ENCODE data around the gene CLEC4E.

GRCh38 chr12:7637899-7638523 is 27.7 kb downstream of the APOBEC1 start:
- RRBS: no CpG with 5 or more reads among the region's 8 CpGs

DNA sequence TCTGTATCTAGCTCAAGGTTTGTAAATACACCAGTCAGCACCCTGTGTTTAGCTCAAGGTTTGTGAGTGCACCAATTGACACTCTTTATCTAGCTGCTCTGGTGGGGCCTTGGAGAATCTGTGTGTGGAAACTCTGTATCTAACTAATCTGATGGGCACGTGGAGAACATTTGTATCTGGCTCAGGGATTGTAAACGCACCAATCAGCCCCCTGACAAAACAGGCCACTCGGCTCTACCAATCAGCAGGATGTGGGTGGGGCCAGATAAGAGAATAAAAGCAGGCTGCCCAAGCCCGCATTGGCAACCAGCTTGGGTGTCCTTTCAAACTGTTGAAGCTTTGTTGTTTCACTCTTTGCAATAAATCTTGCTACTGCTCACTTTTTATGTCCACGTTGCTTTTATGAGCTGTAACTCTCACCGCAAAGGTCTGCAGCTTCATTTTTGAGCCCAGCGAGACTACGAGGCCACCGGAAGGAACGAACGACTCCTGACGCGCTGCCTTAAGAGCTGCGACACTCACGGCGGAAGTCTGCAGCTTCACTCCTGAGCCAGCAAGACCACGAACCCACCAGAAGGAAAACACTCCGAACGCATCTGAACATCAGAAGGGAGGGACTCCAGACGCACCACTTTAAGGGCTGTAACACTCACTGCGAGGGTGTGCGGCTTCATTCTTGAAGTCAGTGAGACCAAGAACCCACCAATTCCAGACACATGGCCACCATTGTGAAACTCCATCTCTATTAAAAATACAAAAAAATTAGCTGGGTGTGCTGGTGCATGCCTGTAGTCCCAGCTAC is 9.8 kb downstream of the SLC2A14 start:
- RRBS: no CpG with 5 or more reads among the region's 22 CpGs

DNA sequence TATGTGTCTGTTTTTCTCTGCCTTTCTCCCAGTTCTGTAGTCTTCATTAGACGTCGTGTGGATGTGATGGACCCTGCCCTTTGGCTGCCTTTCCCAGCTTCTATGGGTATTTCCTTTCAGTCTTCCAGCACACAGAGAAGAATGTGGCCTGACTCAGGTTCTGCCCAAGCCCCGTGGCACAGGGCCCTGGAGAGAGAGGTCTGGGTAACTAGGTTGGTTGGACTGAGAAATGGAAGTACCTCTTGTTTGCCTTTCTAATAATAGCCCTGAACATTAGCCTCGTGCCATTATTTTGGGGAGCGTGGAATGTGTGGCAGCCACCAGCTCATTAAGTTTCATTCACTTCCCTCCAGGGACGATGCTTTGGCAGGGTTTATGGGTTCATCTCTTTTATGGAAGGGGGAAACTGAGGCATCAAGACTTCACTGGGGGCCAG is 3.9 kb downstream of the FOXJ2 start:
- RRBS: no CpG with 5 or more reads among the region's 6 CpGs

DNA sequence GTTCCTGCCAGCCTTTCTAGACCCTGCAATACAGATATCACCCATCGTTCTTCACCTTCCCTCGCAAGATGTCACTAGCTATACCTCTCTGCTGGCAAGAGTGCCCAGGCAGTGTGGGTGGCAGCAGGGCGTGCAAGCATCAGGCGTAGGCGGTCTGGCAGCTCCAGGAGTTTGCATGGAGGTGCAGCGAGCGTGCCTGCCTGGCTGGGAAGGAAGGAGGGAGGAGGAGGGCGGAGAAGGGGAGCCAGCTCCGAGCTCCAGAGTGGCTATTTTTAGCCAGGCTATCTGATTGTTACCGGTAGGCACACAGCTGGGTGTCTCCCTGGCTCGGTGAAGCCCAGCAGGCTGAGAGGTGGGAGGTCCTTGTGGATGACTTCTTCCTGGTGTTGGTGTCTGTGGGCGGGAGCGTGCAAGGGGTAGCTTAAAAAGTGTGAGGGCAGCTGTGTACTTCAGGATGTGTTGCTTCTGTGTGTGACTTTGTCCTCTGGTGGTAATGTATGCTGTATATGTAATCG is 6.2 kb downstream of the FOXJ2 start:
- RRBS: no CpG with 5 or more reads among the region's 14 CpGs

- RRBS: no CpG with 5 or more reads among the region's 13 CpGs
Observed at GRCh38 chr12:8282009-8282551, 54.7 kb upstream of the FAM90A1 start.

DNA sequence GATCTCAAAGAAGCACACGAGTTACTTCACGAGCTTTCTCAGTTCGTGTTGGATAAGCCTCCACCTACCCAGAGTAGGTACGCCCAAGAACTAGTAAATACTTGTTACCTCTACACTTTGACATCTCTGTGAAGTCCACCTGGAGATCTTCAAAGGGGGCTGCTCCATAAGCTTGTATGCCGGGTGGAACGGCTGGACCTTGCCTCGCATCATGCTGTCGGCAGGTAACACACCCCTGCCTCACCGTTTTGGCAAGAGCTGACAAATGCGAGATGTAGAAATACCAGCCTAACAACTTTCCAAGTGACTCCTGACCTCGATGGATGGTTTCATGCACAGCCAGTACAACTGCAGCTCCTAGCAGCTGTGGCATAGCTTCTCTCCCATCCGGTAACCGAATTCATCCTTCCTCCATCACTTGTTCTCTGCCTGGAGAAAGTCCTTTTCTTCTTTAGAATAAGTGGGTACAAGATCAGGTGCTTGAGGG is 58.2 kb upstream of the FAM90A1 start:
- RRBS: no CpG with 5 or more reads among the region's 13 CpGs

DNA sequence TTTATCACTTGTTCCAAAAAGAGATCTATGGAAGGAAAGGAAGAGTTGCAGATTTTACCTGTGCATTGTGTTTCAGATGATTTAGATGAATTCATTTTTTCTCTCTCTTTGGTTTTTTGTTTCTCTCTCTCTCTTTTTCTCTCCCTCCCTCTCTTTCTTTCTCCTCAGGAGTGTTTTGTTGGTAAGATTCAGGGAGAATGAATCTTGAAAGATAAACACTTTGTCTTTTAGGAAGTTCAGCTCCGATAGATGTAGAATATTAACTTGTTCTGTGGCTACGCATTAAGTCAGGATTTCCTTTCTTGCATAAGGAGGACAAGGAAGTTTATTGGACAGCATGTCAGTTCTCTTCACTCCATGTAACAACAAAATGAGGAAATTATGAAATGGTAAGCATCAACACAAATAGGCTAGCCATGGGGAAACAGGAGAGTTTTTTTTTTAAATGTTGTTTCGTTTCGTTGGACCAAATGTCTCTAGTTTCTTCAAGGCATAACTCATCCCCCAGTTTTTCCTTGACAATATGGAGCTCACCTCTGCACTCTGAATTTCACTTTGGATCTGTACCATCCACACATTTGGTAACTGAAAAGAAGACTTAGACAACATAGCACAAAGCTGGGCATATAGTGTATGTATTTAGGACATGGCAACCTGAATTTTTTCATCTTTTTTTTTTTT is at the start of gene CLEC4E:
Gene CLEC4E, minus strand, starts transcription at position 203 of the 681 bp plus-strand sequence.
- RRBS: no CpG with 5 or more reads among the region's 4 CpGs

DNA sequence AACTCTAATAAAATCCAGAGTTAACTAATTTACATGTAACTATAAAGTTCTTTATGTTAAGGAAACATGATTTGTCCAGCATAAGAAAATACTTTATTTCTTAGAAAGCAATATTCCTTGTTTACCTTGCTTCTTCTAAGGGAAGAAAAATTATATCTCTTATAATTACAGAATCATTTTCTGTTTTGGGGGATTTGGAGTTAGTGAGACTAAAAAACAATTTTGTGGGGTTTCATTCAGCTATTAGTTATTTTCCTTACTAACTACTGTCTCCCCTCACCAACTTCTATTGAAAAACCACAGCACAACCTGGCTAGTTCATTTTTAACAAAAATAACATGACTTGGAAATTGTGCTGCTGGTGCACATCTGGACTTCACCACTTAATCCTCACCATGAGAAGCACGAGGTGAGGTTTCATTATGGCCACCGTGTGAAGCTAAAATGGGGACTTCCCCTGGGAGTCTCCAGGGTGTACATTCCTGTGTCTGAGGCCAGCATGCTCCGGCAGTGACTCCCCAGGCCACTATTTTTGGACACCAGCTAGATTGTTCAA is 16.6 kb upstream of the AICDA start:
- RRBS: no CpG with 5 or more reads among the region's 3 CpGs

- RRBS: no CpG with 5 or more reads among the region's 10 CpGs
Observed at GRCh38 chr12:8668174-8668831, 5.7 kb upstream of the MFAP5 start.

DNA sequence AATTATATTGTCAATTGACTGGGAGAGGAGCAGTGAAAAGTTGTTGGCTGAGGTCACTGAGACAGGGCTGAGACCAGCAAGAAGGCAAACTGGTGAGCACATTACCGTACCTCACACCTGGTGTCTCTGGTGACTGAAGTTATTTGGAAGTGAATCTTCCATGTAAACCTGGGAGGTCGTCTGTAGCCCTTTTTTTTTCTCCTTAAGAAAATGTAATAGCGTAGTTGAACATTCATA is 1.1 kb upstream of the RIMKLB start:
- RRBS: no CpG with 5 or more reads among the region's 3 CpGs

DNA sequence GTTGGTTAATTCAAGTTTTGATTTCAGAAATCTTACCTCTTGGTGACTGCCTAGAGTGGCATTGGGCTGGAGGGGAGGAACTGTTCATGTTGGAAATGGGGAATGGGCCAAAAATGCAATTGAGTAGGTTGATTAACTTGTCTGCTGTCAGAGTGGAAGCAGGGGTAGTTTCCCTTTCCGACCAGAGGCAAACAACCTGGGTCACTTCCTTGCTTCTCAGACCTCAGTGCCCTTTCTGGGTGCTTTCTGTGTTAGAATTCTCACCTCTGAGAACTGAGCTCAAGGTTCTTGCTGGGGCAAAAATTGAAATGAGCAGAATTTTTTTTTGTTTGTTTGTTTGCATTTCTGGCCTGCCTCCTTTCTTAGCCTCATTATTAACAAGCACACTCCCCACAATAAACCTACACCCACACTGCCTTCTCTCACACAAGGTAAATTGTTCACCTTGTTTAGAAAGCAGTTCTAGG is 2.3 kb upstream of the M6PR start:
- RRBS: no CpG with 5 or more reads among the region's 1 CpG

DNA sequence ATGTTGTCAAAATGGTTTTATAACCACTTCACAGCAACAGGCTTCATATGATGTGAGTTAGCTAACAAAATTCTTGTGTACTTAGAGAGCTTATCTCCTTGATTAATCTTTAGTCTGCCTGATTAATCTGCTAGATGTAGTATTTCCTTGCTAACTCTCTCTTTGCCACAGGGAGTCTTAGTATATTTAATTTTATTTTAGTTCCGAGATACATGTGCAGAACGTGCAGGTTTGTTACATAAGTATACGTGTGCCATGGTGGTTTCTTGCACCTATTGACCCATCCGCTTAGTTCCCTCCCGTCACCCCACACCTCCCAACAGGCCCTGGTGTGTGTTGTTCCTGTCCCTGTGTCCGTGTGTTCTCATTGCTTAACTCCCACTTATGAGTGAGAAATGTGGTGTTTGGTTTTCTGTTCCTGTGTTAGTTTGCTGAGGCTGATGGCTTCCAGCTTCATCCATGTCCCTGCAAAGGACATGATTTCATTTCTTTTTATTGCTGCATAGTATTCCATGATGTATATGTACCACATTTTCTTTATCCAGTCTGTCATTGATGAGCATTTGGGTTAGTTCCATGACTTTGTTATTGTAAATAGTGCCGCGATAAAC is 37.7 kb downstream of the A2M start:
- RRBS: no CpG with 5 or more reads among the region's 8 CpGs

- RRBS: no CpG with 5 or more reads among the region's 6 CpGs
Observed at GRCh38 chr12:9108536-9109582, 6.9 kb downstream of the A2M start.

DNA sequence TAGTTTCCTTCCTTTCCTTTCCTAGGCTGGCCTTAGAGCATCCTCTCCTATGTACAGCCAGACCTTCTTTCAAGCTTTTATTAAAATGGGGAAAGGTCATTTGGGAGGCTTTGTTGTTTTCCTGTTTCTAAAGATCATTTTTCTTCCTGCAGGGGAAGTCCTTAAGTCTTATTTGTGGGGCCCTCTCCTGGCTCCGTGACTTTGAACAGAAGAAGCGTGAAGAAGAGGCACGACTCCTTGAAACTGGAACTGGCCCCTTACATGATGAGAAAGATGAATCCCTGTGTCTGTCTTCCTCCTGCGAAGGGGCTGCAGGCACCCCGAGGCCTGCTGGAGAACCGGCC is 85.3 kb upstream of the PZP start:
- RRBS: no CpG with 5 or more reads among the region's 6 CpGs

DNA sequence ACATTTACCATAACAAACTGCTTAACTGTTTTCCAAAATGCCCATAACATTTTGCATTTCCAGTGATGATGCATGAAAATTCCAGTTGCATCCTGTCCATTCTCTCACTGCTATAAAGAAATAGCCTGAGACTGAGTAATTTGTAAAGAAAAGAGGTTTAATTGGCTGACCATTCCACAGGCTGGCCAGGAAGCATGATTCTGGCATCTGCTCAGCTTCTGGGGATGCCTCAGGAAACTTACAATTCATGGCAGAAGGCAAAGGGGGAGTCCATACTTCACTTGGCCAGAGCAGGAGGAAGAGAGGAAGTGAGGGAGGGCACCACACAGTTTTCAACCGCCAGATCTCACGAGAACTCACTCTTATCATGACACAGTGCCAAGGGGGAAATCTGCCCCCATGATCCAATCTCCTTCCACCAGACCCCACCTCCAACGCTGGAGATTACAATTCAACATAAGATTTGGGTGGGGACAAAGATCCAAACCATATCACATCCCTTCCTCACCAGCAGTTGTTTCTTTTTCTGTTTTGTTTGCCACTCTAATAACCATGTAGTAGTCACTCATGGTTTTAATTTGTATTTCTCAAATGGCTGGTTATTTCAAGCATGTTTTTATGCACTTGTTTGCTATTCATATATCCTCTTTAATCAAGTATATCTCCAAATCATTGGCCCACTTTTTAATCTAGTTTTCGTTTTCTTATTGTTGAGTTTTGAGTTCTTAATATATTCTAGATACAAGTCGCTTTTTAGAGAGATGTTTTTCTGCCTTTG is 18.1 kb upstream of the CLEC2D start:
- RRBS: no CpG with 5 or more reads among the region's 5 CpGs

- RRBS: no CpG with 5 or more reads among the region's 3 CpGs
Observed at GRCh38 chr12:9652035-9652492, 17.4 kb upstream of the CLEC2D start.

DNA sequence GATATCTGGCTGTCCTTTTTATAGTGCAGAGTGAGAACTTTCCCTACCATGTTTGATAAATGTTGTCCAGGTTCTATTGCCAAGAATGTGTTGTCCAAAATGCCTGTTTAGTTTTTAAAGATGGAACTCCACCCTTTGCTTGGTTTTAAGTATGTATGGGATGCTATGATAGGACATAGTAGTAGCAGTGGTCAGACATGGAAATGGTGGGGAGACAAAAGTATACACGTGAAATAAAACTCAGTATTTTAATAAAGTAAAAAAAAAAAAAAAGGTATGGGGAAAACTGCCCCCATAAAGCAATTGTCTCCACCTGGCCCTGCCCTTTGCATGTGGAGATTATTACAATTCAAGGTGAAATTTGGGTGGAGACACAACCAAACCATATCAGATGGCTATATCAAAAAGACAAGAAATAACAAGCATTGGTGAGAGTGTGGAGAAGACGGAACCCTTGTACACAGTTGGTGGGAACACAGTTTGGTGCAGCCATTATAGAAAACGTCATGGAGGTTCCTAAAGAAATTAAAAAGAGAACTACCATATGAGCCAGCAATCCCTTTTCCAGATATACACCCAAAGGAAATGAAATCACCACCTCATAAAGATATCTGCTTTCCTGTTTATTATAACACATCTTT is 26.9 kb downstream of the CLEC2D start:
- RRBS: no CpG with 5 or more reads among the region's 3 CpGs

DNA sequence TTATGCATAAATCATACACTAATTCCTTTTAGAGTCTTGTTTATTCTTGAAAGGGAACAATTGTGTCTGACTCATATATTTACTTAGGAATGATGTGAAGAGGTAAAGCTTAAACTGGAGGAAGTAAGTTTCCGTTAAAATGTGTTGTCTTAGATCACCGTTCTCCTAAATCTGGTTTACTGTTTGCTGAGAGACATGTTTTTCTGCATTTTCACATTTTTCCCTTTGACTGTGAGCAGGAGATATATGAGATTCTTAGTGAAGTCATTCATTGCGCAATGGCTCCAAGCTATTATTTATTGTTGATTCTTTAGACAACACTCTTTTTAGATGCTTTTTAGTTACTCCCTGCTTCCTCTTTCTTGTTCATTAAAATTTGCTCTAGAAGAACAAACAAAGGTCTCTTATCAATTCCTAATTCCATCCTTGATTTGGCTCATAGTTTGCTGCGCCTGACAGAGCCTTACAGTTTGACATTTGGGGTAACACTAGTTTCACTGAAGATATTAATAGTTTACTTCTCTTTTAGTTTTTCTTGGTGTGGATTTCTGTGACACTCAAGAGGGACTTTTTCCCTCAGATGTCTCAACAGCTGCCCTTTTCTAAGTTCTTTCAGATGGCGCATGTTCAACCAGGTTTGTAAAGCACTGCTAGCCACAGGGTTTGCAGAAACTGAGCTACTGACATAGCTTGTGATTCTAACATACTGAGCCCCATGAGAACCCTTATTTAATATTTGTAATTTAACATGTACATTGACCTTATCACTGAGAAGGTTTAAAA is 39.1 kb downstream of the CD69 start:
- RRBS: no CpG with 5 or more reads among the region's 5 CpGs

- RRBS: no CpG with 5 or more reads among the region's 10 CpGs
Observed at GRCh38 chr12:9750708-9751122, 10.0 kb downstream of the CD69 start.

DNA sequence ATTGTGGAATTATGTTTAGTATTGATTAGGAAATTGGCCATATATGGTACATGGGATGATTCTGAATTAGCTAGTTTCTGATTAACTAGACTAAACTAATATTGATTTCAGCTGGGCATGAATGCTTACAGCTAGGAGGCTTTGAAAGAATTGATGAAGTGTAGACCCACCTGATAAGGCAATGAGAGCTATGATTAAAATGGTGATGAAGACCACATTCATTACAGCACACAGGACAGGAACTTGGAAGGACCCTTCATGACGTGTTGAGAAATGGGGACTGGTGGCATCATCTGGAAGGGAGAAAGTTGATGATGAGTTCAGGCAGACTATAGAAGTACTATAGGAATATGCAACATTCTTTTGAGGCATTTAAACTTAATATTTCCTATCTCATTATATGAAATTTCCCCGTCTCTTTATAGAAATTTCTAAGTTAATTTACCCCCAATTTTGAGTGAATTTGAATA is 4.5 kb downstream of the CD69 start:
- RRBS: no CpG with 5 or more reads among the region's 2 CpGs